CMK (cell line): ENCODE measurements around the genes BCAN and MRPL24.

- RRBS = no CpG with 5 or more reads among the region's 18 CpGs
Measured at GRCh38 chr1:156244454-156245137, 2.6 kb downstream of the BGLAP start.

DNA sequence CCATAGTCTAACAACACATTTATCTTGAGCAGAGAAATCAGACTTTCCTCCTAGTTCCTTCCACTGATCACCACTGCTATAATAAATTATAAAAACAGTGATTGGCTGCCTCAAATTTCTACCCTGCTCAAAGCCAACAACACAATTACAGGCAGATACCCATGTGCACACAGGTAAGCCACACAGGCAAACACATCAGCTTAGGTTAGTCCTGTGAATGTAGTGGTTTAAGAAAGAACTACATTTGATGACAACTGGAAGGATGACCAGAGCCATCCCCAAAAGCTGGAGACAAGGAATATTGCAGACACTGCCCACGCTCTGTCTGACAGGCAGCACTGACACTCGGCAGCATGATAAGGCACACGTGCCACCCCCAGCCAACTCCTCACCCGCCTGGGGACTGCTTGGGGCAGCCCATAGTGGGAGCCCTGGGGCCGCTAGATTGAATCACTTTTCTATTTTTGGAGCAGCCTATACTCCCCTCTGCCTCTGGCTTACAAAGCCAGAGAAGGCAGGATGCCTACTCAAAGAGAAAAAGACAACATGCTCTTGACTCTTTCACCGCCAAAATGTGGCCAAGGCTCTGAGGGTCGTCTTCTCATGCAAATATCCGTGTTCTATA, 1.5 kb downstream of the SMG5 start:
- RRBS = no CpG with 5 or more reads among the region's 8 CpGs

DNA sequence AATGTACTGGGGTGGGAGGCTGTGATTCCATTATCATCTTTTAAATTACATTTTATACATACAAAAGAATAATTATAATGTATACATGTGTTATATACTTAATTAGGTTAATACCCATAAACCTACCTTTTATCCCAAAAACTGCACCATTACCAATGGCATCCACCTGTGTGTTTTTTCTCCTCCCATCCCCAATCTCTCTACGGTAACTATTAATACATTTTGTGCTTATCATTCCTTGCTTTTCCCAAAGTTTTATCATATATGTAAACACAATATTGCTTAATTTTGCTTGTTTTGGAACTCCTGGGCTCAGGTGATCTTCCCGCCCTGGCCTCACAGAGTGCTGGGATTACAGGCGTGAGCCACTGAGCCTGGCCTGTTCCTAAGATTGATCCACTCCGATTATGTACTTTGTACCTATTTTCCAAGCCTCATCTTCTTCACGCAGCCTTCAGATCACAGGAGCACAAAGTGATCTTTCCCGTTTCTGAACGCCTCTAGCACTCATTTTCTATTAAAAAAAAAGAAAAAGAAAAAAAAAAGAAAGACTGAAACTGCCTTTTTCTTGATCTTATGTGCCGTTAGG, 45.3 kb downstream of the MEF2D start:
- RRBS = no CpG with 5 or more reads among the region's 8 CpGs

GRCh38 chr1:156473459-156474365, 26.9 kb downstream of the MEF2D start:
- RRBS = no CpG with 5 or more reads among the region's 9 CpGs

DNA sequence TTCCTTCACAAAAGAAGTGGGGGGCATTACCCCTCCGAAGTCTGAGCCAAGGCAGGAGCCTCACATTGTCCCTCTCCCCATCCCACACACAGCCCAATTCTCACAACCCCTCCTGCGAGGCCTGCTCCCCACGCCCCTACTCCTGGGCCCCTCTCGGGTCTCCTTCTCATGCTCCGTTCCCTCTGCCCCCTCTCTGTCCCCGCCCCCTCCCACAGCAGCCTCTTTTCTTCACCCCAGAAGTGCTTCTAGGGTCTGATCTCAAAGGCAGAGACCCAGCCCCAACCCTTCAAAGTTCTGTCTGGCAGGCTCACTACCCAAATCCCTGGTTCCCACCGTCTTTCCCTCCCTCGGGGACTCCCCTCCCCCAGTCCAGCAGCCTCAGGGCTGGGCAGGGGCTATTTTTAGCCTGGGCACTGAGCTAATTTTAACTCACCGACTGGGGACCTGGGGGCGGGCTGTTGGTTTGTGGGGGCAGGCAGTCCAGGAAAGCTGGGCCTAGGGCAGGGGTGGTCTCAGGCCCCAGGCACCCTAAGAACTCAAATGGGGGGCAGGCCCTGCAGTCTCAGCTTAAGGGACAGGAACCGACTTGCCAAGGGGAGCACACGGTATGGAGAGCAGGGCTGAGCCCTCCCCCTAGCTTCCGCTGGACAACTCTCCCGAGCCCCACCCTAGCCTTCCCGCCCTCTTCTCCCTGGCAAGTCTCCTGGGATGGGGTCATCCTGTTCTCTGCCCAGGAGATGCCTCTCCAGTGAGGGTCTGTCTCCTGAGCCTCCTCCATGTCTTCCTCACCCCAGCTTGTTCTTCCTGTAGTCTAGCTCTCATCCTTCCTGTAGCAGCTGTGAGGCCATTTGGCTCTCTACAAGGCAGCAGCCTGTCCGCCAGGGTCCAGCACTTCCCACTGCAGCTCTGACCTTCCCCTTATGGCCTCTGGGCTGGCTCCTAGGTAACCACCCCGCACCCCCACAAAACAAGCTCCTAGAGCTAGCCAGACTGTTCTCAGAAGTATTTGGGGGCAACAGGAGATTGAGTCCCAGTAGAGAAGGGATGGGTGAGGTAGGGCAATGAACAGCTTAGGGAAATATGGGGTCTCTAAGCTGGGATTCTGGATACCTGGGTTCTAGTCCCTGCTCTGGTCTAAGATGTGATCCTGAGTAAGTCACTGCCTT, 10.1 kb downstream of the MEF2D start:
- RRBS = no CpG with 5 or more reads among the region's 17 CpGs

GRCh38 chr1:156491593-156492251, 8.9 kb downstream of the MEF2D start:
- RRBS = no CpG with 5 or more reads among the region's 8 CpGs

- RRBS = no CpG with 5 or more reads among the region's 9 CpGs
Measured at GRCh38 chr1:156497524-156498671, 2.7 kb downstream of the MEF2D start.

GRCh38 chr1:156498672-156499660, 1.6 kb downstream of the MEF2D start:
- RRBS = no CpG with 5 or more reads among the region's 18 CpGs

- RRBS = 0% methylated on average over 2 of the region's 38 CpGs
Measured at GRCh38 chr1:156499661-156500227, 831 bp downstream of the MEF2D start.

DNA sequence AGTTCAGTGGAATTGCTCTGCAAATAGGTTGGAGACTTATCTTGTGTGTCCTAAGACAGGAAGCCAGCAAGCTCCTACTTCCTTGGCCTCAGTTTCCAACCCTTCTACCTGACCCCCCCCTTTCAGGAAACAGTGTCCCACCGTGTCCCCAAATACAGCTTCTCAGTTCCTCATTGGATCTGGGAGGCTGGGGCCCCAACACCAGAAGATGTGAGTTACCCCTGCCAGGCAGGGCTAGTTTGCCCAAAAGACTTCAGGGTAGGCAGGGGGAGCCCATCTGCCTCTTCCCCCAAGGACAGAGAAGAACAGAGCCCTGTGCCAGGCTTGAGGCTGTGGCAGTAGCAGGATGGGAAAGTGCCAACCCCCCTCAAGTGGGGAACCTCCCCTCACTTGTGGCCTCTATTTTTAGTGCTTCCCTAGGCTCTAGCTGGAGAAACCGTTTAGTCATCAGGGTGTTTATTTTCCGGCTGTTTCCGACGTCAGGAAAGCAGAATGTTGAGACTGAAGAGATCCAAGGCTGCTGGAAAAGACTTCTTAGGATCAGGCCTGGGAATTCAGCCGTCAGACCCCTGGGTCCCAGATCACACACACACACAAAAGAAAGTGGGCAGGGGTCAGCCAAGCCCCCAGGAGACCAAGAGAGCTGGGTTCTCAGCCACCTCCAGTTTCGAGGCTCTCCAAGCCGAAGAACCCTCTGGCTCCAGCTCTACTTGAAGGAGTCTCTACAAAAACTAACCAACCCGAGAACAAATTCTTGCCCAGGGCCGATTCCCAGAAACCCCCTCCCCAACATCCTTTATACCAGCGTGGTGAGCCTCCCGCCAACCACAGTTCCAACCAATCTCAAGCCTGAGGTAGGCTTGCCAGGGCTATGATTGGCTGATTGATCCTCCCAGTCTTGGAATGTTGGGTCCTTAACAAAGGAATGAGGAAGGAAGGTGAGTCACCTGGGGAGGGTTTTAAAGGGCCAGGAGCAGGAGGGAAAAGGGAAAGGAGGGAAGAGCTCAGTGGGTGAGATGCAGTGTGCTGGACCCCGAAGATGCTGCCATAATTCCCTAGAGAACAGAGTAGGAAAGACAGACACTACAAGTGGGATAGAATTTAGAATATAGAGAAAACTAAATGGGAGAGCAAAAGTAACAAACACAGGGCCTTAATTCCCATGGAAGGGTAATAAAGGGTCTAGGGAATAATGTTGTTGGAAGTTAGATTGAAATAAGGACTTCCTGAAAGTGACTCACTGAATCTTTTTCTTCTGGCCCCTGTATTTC, 2.5 kb upstream of the MEF2D start:
- RRBS = no CpG with 5 or more reads among the region's 13 CpGs

DNA sequence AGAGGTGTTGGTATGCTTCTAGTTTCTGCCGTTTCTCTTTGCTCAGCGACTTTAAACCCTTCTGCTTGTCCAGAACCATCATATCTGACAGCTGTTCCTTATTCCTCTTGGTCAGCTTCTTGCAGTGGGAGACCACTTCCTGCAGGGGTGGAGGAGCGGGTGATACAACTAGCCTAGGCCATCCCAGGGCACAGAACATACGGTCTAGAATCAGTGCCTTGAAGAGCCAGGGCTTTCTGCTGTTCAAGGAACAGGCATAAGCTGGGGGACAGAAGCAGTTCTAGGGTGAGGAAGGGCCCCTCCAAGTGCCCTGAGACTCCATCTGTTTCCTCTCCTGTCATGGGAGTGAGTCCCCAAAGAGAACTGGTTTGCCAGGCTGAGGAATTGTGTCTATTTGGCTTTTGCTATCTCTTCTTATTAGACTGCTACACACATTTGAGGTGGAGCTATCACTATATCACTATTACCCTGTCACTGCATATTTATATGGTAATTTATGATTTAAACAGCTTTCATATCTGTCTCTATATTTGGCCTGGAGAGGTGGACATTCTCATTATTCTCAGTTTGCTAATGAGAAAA, 32.4 kb downstream of the IQGAP3 start:
- RRBS = no CpG with 5 or more reads among the region's 4 CpGs

DNA sequence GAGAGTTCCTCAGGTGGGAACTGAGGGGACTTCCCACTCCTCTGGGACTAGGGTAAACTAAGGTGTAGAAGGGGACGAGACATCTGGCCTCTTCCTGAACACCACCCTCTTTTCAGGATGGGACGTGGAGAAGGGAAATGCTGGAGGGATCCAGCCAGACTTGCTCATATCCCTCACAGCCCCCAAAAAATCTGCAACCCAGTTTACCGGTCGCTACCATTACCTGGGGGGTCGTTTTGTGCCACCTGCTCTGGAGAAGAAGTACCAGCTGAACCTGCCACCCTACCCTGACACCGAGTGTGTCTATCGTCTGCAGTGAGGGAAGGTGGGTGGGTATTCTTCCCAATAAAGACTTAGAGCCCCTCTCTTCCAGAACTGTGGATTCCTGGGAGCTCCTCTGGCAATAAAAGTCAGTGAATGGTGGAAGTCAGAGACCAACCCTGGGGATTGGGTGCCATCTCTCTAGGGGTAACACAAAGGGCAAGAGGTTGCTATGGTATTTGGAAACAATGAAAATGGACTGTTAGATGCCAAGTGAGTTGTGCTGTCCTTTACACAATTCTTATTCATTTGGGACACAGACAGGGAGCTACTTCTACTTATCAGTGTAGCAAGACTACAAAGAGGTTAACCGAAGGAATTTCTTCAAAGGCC, 2.3 kb downstream of the NAXE start:
- RRBS = no CpG with 5 or more reads among the region's 8 CpGs

GRCh38 chr1:156596136-156597396, 5.0 kb downstream of the NAXE start:
- RRBS = no CpG with 5 or more reads among the region's 6 CpGs

DNA sequence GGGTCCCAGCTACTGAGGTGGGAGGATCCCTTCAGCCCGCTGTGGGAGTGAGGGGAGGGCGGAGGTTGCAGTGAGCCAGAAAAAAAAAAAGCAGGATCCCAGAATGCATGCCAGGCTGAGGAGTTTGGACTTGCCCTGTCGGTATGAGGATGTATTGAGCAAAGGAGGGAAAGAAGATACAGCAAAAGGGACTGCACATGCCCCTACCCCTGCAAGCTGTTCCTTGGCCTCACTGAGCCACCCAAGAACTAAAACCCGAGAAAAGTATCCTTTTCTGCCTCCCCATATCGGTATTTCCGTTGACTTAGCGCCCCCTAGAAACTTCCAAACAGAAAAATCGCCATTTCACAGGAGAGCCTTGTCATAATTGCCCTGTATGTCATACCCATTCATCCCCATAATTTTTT, 11.0 kb downstream of the NAXE start:
- RRBS = no CpG with 5 or more reads among the region's 8 CpGs

DNA sequence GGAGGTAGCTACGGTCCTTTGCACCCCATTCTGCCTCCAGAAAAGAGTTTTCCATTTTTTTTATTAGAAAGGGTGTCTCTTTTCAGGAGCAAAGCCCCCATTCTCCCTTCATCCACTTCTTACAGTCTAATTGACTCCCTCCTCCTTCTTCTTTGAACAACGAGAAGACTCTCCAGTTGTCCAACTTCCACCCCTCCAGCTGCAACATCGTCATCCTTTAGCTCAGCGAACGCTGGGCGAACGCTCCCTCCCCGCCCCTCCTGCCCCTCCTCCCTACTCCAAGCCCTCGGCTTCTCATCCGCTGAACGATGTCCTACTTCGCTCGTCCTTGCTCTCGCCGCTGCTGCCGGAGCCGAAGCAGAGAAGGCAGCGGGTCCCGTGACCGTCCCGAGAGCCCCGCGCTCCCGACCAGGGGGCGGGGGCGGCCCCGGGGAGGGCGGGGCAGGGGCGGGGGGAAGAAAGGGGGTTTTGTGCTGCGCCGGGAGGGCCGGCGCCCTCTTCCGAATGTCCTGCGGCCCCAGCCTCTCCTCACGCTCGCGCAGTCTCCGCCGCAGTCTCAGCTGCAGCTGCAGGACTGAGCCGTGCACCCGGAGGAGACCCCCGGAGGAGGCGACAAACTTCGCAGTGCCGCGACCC, at the start of gene BCAN:
Gene BCAN (plus strand): TSS at position 496 of the 636 bp plus-strand sequence.
- RRBS = 44% methylated on average over 20 of the region's 47 CpGs

DNA sequence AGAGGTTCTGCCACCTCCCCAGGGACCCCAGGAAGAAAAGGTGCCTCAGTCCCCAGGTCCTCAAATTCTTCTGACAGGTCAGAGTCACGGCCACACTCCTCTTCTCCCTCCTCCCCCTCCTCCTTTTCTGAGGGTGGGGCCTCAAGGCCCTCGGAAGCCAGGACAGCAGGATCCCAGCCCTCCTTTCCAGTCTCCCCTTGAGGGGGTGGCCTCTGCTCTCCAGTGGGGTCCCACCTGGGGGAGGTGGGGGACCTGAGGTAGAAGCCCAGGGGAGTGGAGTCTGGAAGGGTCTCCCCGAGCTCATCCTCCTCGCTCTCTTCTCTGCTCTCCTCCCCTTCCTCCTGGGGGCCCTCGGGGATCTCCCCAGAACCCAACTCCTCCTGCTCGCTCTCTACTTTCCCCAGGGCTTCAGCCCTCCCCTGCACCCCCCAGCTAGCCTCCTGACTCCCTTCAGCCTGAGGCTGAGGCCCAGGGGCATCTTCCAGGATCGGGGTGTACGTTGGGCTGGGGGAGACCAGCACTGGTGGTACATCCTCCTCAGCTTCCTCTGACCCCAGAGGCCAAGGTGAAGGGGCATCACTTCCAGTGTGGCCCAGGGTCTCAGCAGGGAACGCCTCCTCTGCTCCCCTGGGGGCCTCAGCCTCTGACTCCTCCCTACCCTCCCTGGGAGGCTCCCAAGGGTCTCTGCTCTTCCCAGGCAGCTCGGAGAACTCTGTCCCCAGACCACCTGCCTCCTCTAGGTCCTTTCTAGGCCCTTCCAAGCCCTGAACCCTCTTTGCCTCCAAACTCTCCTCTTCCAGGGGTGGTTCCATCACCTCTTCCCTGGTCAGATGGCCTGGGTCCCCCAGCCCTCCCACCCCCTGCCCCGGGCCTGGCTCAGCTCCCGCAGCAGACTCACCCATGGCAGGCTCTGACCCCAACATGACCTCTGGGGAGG, 6.9 kb downstream of the NES start:
- RRBS = no CpG with 5 or more reads among the region's 12 CpGs

GRCh38 chr1:156677996-156678313, 748 bp upstream of the NES start:
- RRBS = no CpG with 5 or more reads among the region's 11 CpGs

- RRBS = no CpG with 5 or more reads among the region's 24 CpGs
Measured at GRCh38 chr1:156725345-156726511, 2.5 kb upstream of the METTL25B start.

GRCh38 chr1:156740209-156741236, at the start of gene MRPL24:
Gene MRPL24 (minus strand): TSS chr1:156741088.
- RRBS = 3% methylated on average over 2 of the region's 35 CpGs

- RRBS = 94% methylated on average over 3 of the region's 14 CpGs
Measured at GRCh38 chr1:156744866-156745585, 4.1 kb upstream of the MRPL24 start.